Glomerular endothelial cell (primary cell): ENCODE measurements around a stretch of chr2.

DNA sequence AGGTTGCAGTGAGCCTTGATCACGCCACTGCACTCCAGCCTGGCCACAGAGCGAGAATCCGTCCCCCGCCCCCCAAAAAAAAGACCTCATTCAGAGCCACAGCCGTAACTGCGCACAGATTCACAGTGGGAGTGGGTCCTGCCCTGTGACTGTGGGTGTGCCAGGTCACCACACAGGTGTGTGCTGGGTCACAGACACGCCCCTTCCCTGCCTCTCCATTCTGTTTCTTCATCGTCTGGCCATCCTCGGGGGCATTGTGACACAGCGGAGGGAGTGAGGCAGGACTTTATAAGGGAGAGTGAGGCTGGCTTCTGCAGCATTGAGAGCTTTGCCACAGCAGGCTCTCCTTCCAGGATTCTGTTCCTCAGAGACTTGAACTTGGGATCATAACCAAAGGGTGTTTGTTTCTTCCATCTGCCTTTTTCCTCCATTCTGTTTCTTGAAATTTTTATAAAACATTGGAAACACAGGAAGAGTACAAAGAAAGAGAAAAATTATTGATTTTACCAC is 22.7 kb downstream of the ATG4B start:
- RAMPAGE, long total RNA, result no peak

DNA sequence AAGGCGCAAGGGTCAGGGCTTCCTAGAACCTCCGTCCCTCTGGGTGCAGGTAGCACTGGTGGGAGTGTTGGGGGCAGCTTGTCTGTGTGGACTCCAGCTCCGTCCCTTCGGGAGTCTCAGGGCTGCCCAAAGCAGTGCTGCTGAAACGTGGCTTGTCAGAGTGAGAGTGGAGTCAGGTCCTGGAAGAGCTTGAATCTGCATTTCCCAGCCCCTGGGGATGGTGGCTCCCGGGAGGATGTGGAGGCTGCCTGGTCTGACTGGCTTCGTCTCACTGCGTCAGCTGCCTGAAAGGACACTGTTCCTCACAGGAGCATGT is 23.4 kb downstream of the ATG4B start:
- RAMPAGE, long total RNA, result no peak

DNA sequence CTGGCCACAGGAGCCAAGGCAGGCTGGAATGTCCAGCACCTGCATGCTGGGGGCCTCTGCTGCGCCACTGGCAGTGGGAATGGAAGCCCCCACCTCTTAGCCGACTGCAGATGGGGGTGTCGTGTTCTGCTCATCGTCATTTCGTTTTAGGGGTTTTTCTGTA is 16.2 kb downstream of the DTYMK start:
- RAMPAGE, long total RNA, result no peak

DNA sequence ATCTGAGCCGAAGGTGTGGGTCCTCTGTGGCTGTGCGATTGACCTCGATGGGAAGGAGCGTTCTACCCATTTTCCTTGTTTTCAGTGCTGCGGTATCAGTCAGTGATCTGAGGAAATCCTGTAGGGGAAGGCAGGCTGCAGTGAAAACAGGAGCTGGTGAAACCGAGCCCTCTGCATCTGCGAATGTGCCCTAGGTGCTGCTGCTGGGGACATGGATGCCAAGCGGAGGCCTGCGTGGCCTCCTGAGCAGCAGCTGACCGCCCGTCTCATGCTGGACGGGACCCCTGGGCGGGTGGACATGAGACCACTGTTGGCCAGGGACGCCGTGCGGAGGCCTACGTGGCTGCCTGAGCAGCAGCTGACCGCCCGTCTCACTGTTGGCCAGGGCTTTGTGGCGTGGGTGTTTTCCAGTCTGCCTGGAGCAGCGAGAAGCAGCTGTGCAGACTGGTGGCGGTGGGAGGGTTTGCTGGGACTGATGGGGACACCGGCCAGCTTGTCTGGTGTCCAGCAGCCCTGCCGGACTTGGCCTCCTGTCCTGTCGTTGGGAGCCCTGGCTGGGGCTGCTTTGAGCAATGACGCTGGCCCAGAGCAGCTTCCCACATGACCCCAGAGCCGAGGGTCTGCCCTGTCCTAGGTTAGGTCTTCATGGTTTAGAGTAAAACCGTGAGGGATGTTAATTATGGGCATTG is 5.9 kb upstream of the D2HGDH start:
- RAMPAGE, long total RNA, result no peak

DNA sequence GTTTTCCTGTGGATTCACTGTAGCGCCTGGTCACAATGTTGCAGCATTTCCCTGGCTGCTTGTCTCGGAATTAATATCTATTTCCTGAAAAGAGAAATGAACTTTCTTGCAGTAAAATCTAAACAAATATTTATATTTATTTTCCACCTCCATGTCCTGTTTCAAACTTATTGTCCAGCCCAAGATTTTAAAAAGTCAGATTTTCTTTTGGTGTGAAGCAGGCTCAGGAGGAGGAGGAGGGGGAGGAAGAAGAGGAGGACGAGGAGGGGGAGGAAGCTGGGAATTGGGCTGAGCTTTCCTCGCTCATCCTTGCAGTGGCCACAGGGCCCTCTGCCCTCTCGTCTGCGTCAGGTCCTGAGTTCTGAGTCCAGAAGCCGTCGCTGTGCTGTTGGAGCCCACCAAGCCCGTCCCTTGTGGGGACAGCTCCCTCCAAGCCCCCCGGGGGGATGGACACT is 430 bp upstream of the GAL3ST2 start:
- RAMPAGE, long total RNA, result no peak

GRCh38 chr2:241807997-241808381 is 1.0 kb upstream of the NEU4 start:
- RAMPAGE, long total RNA, result no peak

- RAMPAGE, long total RNA, result no peak
Observed at GRCh38 chr2:241821350-241821905, 12.4 kb downstream of the NEU4 start.

DNA sequence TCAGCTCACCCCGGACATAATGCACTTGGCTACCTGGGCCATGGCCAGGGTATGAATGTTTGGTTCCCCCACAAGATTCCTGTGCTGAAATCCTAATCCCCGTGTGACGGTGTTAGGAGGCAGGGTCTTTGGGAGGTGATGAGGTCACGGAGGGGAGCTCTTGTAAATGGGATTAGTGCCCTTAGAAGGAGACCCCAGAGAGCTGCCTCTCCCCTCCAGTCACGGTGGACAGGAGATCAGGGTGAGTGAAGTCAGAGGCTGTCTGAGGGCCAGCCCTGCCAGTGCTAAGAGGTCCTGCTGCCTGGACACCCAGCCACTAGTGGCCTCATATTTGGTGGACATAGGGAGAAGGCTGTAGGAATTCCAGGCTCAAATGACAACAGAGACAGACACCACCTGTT is 180.1 kb upstream of the FAM240C start:
- RAMPAGE, long total RNA, result no peak

DNA sequence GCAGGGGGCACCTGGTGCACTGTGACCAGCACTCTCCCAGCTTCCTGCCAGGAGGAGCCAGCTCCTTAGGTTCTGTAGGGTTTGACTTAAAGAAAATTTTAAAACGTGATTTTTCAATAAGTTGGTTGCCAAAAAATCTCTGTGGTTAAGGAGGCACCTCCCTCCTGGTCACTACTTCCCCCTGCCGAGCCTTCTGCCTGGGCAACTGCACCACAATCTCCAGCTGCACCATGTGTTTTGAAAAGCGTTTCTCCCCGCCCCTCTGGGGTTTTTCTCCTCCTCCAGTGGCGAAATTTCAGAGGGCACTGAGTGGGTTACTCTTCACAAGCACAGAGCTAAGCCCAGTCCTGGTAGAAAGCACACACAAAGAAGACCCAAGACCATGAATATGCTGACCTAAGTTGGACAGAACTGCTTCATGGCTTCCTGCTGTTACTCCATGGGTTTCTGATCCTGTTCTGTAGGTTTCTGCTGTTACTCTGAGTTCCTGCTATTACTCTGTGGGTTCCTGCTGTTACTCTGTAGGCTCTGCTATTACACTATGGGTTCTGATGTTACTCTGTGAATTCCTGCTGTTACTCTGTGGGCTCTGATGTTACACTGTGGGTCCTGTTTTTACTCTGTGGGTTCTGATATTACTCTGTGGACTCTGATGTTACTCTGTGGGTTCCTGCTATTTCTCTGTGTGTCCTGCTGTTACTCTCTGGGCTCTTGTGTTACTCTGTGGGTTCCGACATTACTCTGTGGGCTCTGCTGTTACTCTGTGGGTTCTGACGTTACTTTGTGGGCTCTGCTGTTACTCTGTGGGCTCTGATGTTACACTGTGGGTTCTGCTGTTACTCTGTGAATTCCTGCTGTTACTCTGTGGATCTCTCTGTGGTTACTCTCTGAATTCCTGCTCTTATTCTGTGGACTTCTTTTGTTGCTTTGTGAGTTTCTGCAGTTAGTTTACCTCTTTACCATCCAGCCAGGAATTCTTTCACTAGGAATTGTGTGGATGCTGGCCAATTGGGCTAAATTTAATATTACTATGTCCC is 185.9 kb upstream of the FAM240C start:
- RAMPAGE, long total RNA, result no peak

DNA sequence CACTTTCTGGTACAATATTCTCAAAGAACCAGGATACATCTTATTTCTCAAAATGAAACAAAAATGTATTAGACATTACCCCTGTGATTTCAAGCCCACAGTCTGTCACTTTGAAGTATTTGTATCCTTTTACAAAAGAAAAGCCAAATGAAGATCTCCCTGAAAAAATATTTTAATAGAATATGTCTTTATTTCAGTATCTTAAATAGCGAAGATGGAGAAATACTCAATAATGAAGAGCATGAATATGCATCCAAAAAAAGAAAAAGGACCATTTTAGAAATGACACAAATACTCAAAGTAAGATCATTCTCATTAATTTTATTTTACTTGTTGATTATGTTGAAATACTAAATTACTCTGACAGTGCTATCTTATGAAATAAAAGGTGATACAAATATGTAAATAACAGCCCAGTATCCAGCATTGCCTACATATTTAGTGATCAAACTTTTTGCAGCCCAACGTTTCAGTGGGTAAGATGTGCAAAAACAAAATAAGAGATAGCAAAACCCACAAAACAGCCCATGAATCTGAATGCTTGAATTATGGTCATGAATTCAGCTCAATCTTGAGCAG is 214.3 kb upstream of the FAM240C start:
- RAMPAGE, long total RNA, result no peak